Right common carotid artery plus branches (tissue), 1 donor: ENCODE measurements around a stretch of chr1.

GRCh38 chr1:162024166-162024701 lies 565 bp upstream of the OLFML2B start:
- PRO-cap: unidirectional peak, minus-strand start at chr1:162024382

DNA sequence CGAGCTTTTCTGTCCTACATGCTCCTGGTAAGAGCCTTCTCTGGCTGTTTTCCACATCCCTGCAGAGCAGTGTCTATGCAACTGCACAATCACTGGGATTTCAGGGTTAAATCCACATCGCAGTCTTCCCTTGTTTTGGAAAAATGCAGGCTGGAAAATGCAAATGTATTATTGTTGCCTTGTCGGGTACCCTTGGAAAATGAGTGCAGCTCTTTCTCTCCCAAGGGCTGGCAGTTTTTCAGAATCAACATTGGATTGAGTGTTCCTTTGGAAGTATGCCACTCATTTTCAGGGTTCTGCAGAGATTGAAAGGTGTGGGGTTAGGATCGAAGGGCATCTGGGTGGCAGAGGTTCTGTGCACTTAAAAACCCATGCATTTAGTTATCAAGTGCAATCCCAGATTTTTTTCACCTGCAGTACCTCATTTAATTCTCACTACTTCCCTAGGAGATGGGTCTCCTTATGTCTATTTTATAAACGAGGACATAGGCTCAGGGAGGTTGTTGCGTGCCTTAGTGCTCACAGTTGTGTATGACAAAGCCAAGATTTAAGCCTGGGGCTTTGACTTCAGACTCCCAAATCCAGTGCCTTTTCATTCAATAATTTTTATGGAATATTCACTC lies 3.4 kb downstream of the NOS1AP start:
- PRO-cap: no peak

GRCh38 chr1:162081028-162081631 lies 11.6 kb downstream of the NOS1AP start:
- PRO-cap: no peak

DNA sequence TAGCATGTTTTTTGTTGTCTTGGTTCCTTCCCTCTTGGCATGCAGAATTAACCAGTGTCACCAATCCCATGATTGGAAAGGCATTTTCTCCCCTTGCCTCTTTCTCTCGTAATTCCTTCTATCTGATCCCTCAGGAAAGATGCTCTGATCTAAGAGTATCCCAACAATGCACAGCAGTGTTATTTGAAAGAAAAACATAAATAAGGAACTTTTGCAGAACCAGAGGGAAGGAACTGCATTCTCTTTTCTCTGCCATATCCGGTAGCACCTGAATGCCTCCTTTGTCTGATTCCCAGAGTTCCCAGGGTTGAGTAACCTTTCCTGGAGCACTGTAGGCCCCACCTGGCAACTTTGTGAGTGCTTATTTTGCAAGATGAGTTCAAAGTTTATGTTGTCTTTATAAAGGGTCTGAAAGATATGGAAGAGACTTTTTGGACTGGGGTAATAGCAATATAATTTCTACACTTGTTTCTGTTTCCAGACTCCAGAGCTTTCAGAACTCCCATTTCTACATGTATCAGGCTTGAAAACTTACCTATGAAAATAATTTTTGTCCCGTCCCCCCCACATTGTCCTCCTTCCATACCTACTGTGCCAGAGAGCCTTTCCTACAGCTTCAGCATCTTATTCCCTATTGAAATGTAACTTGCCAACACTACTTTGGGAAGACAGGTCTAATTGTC lies 129.4 kb downstream of the SPATA46 start:
- PRO-cap: no peak

- PRO-cap: no peak
These were observed 2.6 kb downstream of the C1orf226 start for GRCh38 chr1:162383769-162384959.

- PRO-cap: no peak
These were observed 4.8 kb downstream of the C1orf226 start for GRCh38 chr1:162386066-162386958.

DNA sequence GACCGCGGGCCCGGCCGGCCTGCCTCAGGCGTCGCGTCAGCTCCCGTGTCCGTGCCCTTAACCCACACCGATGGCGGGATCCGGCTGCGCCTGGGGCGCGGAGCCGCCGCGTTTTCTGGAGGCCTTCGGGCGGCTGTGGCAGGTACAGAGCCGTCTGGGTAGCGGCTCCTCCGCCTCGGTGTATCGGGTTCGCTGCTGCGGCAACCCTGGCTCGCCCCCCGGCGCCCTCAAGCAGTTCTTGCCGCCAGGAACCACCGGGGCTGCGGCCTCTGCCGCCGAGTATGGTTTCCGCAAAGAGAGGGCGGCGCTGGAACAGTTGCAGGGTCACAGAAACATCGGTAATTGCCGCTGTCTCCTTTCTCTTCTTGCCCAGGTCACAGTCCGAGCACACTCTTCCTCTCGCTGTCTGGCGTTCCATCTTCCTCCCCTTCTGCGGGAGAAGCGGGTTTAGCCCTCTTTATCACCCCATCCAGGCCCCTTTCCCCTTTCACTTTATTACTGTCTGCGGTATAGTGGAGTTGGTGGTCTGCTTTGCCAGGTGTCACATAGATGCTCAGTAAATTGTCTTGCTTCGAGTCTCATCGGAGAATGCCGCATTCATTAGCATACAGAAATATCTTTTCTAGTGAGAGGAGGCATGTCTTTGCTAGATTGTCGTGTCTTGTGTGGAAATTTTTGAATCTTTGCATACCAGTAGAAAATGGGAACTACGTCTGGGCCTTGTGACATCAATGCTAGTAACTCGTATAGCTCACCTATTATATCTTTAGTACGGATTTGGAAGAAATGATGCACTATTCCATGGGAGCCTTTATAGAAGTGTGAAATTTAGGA lies 530 bp downstream of the UHMK1 start:
- PRO-cap: no peak

DNA sequence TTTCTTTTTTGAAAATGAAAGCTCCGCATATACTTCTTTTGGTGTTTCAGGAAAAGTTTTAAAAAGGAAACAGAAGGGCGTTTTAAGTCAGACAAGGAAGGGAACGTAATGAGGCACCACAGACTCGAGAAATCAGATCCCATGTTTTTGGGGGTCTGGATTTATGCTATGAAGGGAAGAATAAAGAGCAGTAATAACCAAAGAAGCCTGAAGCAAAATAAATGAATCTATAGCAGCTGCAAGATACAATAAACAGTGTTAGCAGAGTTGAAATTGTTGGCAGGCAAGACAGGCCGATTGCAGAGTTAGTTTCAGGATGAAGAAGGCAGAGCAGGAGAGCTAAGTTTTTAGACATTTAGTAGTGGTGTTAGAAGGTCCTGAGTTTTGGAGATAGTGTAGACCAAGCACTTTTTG lies 408 bp downstream of the DDR2 start:
- PRO-cap: unidirectional peak, plus-strand start at position 90 of the sequence; bidirectional peak, plus-strand start at position 308 of the sequence, minus-strand start at position 219 of the sequence

DNA sequence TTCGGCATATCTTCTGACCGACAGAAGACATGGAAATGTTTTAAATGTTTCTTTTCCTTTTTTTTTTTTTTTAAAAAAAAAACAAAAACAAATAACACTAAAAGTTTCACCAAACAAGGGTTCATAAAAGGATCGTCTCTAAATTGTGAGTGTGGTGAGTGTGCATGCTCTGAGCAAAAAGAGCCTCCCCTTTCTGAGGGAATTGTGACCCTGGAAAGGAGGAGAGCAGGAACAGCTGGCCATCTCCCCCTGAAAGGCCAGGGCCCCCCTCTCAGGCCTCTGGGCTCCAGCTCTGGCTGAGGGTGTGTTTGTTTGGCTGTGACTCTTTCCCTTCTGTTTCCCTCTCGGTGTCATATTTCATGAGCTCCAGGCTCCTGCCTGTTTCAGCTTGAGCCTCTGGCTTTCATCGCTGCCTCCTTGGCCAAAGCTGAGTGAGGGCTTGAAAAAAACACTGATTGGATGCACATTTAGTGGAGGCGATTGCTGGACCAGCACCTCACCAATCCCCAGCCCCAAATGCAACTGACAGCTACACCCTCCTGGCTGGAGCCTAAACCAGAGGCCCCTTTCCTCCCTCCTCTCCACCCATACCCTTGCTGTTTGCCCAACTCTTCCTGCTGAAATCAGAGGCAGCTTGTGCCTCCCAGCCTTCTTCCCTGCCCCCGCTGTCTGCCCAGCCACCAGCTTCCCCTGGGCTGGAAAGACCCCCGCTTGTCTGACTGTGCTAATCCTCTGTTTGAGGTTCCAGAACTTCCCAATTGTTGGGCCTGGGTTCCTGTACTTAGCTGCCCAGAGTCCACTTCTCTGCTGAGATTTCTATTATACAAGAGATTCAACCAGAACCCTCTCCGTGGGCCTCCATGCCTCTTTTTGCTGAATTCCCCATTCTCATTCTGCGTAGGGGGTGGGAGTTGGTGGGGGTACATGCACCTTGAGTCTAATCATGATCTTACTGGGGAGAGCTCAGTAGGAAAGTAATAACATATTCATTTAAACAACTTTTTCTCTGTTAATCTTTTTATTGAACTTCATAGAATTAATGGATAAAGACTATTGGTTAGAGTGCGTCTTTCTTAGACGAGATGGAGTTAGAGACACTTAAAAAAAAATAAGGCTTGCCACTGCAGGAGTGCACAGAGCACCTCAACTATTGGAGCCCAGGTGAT lies 64.3 kb downstream of the DDR2 start:
- PRO-cap: bidirectional peak, plus-strand start at position 626 of the sequence, minus-strand start at position 281 of the sequence

GRCh38 chr1:162868769-162869197 lies 7.8 kb upstream of the CCDC190 start:
- PRO-cap: no peak

- PRO-cap: no peak
These were observed 2.3 kb downstream of the RGS4 start for GRCh38 chr1:163071461-163071933.

GRCh38 chr1:164563288-164563855 lies 4.4 kb downstream of the PBX1 start:
- PRO-cap: no peak

- PRO-cap: no peak
These were observed 38.1 kb downstream of the PBX1 start for GRCh38 chr1:164597007-164597464.

DNA sequence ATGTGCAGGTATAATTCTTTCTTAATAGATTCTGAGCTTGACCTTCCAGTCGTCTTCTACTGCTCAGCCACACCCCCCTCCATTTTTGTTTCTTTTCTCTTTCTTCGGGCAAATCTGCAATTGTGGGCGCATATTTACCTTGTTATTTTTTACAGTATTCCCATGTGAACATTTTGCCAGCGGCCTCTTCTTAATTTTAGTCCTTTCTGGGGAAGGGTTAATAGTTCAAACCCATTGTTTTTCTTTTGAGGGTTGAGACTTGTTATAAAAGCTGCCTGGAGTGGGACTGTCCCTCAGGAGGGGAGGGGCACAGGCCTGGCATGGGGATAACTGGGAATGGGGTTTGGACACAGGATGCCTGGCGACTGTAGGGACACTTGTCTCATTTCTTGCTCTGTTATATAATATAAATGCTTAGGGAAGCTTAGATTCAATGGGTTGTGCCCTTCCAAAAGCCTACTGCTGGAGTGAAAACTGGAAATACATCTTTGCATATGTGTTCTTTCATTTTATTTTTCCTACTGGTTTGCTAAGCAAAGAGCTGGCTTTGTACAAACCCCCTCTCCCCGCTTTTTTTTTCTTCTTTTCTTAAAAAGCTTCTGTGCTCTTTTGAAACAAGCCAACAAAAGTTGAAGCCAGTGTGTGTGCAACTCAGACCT lies 40.4 kb downstream of the PBX1 start:
- PRO-cap: no peak

GRCh38 chr1:164630285-164631163 lies 71.5 kb downstream of the PBX1 start:
- PRO-cap: no peak

GRCh38 chr1:164637916-164638855 lies 79.2 kb downstream of the PBX1 start:
- PRO-cap: no peak

GRCh38 chr1:164646887-164647240 lies 87.9 kb downstream of the PBX1 start:
- PRO-cap: no peak

- PRO-cap: no peak
These were observed 127.1 kb downstream of the PBX1 start for GRCh38 chr1:164686053-164686496.

DNA sequence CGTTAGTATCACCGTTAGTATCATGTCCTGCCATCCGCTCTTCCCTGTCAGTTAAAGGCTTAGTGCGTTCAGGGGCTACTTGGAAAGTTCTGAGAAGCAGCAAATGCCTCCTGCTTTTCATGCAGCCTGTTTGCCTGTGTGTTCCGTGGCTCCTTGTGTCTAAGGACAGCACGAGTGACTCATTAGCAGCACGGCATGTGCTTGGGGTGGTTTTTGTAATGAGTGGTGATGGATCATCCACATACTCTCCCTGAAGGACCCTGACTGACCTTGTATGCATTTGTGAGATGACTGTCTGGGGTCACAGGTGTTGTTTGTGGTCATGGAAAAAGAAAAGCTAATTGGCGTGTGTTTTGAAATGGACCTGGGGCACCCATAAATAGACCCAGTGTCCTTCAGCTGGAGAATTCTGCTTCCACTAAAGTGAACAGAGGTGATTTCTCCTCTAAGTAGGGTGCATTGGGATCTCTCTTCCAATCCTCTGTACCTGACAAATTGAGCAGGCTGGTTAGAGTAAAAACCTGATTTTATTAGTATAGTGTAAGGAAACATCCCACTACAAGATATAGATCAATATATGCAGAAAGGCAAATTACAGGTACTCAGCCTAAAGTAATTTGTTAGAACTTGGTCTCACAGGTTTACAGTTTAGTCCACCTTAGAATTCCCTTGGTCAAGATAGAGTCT lies 222.0 kb downstream of the PBX1 start:
- PRO-cap: unidirectional peak, minus-strand start at position 155 of the sequence

GRCh38 chr1:164794158-164794751 lies 235.3 kb downstream of the PBX1 start:
- PRO-cap: no peak